A549 (cell line): ENCODE measurements around the genes LLGL2, SMIM6 and H3-3B.

DNA sequence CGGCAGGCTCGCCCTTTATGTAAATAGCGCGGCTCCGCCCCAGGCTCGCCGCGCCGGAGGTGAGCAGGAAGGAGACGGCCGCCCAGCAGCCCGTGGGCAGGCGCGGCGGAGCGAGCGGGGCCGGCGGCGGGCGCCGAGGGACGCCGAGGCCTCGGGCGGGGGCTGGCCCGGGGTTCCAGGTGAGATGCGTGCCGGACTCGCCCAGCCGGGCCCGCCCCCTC lies at the start of gene LLGL2:
LLGL2 (plus strand) TSS at position 51 of the 221 bp plus-strand sequence.
- PRO-cap: bidirectional peak, plus-strand start at position 73 of the sequence, minus-strand start outside the sequence
CAGE:
- cytosol, long polyA plus RNA: no peak
- long polyA plus RNA: no peak
- nucleus, long polyA plus RNA: no peak

DNA sequence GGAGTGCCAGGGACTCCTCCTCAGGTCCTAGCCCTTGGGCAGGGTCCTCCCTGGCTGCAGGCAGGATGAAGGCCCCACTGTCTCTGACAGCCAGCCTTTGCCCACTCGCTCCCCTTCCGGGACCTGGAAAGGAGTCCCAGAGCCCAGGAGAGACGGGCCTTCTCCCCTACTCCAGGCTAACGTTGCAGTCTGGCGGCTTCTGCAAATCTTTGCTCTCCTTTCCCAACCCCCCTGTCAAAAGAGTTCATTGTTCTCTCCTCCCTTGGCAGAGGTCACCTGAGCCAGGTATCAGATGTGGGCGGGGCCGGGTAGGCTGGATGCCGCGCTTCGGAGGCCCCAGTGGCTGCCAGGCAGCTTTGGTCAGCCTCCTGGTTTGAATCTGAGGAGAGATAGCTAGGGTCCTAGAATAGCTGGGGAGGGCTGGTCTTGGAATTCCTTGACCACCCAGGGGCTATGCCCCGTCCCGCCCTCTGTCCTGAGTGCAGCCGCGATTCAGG lies 24.3 kb downstream of the LLGL2 start:
- PRO-cap: no peak
CAGE:
- cytosol, long polyA plus RNA: no peak
- long polyA plus RNA: no peak
- nucleus, long polyA plus RNA: no peak

DNA sequence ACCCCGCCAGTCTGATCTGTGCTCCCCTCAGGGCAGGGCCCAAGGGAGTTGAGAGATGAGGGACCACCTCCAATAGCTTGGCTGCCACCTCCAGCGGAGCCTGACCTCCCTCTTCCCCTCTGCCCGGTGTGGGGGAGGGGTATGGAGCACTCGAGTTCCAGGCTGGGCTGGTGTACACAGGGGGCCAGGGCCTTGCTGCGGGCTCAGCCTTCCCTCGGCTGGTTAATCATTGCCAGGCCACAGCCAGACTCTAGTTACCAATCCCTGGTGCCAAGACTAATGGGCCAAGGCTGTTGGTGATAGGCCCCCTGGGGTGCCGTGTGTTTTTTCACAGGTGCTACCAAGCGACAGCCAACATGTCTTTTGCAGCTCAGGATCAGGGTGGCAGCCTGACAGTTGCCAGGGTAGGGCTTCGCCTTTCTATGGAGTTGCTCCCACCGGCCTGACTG lies 30.1 kb upstream of the MYO15B start:
- PRO-cap: no peak
CAGE:
- cytosol, long polyA plus RNA: no peak
- long polyA plus RNA: no peak
- nucleus, long polyA plus RNA: no peak

GRCh38 chr17:75639304-75639796 lies 6.1 kb downstream of the SMIM5 start:
- PRO-cap: no peak
CAGE:
- cytosol, long polyA plus RNA: no peak
- long polyA plus RNA: no peak
- nucleus, long polyA plus RNA: no peak

DNA sequence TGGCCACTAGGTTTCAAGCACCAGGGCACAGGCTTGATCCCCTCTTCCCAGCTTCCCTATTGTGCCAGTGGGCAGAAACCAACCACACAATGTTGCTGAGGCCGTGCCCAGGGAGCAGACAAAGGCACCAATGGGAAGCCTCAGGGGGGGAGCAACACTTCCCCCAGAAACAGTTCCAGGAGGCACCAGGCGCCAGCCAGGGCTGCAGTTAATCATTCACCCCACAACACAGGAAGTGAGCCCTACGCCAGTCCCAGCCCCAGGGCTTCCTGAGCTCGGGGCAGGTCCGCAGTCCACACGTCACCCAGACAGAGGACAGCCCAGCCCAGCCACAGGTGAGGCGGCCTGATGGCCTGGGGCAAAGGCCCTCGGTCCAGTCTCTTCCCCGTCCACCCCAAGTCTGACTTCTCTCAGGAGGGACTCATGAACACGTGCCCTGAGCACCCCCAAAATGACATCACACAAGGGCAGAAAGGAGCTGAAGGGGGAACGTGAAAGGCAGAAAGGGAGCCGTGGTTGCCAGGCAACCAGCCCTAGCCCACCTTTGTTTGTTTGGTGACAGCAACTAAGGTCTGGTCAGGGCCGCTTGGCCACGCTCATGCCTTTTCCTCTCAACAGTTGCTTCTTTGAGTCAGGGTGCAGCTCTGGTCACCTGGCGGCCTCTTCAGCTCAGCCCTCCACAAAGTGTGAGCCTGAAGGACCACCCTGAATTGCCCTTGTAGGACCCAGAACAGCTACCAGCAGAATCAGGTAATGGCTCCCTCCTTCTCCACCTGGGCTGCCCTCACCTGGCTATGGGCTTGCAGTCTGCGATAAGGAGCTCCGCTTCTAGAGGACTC lies at the start of gene SMIM6:
SMIM6 (plus strand) TSS at position 215 of the 839 bp plus-strand sequence.
- PRO-cap: no peak
CAGE:
- cytosol, long polyA plus RNA: start-site peak on the plus strand centred at position 267 of the sequence, 91 bp wide, 403 and 684 reads in 2 replicates
- long polyA plus RNA: start-site peak on the plus strand centred at position 287 of the sequence, 52 bp wide, 181 and 71 reads in 2 replicates
- nucleus, long polyA plus RNA: start-site peak on the plus strand centred at position 284 of the sequence, 57 bp wide, 217 and 167 reads in 2 replicates

- PRO-cap: no peak
CAGE:
- cytosol, long polyA plus RNA: no peak
- long polyA plus RNA: no peak
- nucleus, long polyA plus RNA: no peak
Observed at GRCh38 chr17:75666796-75666967, 272 bp downstream of the RECQL5 start.

DNA sequence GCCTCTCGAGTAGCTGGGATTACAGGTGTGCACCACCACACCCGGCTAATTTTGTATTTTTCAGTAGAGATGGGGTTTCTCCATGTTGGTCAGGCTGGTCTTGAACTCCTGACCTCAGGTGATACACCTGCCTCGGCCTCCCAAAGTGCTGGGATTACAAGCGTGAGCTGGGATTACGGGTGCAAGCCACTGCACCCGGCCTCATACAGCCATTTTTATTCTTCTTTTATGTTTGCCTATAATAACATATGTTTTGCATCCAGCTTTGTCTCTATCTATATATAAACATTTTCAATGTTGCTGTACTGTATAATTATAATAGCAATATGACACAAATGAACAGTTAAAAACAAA lies 15.1 kb downstream of the SAP30BP start:
- PRO-cap: no peak
CAGE:
- cytosol, long polyA plus RNA: no peak
- long polyA plus RNA: no peak
- nucleus, long polyA plus RNA: no peak

- PRO-cap: no peak
CAGE:
- cytosol, long polyA plus RNA: no peak
- long polyA plus RNA: no peak
- nucleus, long polyA plus RNA: no peak
Observed at GRCh38 chr17:75691780-75692410, 24.8 kb downstream of the SAP30BP start.

GRCh38 chr17:75692411-75693036 lies 25.4 kb downstream of the SAP30BP start:
- PRO-cap: no peak
CAGE:
- cytosol, long polyA plus RNA: no peak
- long polyA plus RNA: no peak
- nucleus, long polyA plus RNA: no peak

DNA sequence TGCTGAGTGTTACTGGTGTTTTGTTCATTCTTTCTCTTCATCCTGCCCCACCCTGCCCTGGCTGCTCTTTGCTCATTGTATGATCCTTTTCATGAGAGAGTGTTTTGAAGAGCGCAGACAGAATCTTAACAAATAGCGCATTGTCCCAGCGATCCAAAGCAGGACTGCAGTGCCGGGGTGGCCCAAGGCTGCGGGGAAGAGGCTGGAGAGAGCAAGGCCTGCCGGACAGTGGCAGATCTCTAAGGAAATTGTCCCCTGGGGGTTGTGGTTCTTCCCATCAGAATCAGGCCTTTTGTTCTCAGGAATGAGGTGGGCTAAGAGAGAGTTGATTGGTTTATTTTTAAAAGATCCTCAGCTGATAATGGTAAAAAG lies 23.3 kb upstream of the ITGB4 start:
- PRO-cap: no peak
CAGE:
- cytosol, long polyA plus RNA: no peak
- long polyA plus RNA: no peak
- nucleus, long polyA plus RNA: no peak

- PRO-cap: no peak
CAGE:
- cytosol, long polyA plus RNA: no peak
- long polyA plus RNA: no peak
- nucleus, long polyA plus RNA: no peak
Observed at GRCh38 chr17:75755529-75756006, 9.4 kb downstream of the GALK1 start.

- PRO-cap: no peak
CAGE:
- cytosol, long polyA plus RNA: no peak
- long polyA plus RNA: no peak
- nucleus, long polyA plus RNA: no peak
Observed at GRCh38 chr17:75756243-75757270, 8.4 kb downstream of the GALK1 start.

DNA sequence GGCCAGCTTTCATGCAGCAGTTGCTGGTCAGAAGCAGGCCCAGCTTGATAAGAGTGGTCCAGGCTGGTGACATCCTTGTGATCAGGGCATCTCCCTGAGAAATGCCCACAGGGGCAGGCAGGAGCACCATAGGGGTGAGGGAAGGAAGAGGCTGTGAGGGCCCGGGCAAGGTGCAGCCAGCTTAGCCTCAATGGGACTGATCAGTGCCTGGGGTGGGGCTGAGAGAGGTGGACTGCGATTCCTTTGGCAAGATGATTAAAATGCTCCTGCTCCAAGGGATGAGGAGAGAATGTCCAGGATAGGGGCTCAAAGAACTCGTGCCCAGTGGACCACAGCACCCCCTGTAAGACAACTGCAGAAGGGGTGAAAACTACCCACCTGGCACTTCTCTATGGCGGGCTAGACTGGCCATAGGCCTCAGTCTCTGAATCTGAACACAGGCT lies 5.0 kb downstream of the H3-3B start:
- PRO-cap: no peak
CAGE:
- cytosol, long polyA plus RNA: no peak
- long polyA plus RNA: no peak
- nucleus, long polyA plus RNA: no peak

GRCh38 chr17:75779656-75780010 lies at the start of gene H3-3B:
TSS of gene H3-3B (minus strand) at chr17:75779779.
- PRO-cap: bidirectional peak, plus-strand start at chr17:75780119, minus-strand start at chr17:75779778
CAGE:
- cytosol, long polyA plus RNA: start-site peak on the minus strand at chr17:75779770-75779776, 54 and 31 reads in 2 replicates
- long polyA plus RNA: no peak
- nucleus, long polyA plus RNA: no peak

GRCh38 chr17:75809420-75809798 lies 24.8 kb downstream of the UNK start:
- PRO-cap: no peak
CAGE:
- cytosol, long polyA plus RNA: no peak
- long polyA plus RNA: no peak
- nucleus, long polyA plus RNA: no peak

DNA sequence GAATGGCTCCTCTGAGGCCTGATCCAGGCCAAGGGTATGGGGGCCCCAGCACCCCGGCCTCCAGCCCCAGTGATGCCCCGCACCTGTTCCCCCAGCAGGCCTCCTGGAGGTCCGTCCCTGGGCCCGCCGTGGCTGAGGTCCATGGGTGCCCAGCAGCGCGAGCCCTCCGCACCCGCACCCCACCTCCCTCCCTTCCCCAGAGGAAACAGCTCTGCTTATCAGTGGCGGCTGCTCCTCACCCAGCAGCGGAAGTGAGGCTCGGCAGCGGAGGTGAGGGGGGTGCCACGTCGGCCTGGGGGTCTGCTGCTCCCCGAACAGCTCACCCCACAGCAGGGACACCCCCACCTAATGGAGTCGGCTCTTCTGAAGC lies 639 bp downstream of the UNC13D start:
- PRO-cap: no peak
CAGE:
- cytosol, long polyA plus RNA: no peak
- long polyA plus RNA: no peak
- nucleus, long polyA plus RNA: no peak

GRCh38 chr17:75875098-75875687 lies 3.2 kb downstream of the TRIM47 start:
- PRO-cap: no peak
CAGE:
- cytosol, long polyA plus RNA: no peak
- long polyA plus RNA: no peak
- nucleus, long polyA plus RNA: no peak

DNA sequence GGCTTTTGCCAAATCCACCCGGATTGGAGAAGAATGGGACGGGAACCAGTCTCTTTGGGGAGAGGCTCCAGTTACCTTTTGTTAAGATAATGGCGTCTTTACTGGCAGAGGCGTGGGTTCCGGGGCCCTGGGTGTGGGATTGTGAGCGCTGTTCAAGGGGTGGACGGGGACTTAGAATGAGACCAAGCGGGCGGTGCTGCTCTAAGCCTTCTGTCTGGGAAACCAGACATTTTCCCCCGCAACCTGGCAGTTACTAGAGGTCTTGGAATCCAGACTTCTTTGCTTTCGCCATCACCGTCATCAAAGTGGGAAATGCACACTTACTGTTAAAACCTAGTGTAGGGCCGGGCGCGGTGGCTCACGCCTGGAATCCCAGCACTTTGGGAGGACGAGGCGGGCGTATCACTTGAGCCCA lies 680 bp downstream of the TEN1 start:
- PRO-cap: no peak
CAGE:
- cytosol, long polyA plus RNA: no peak
- long polyA plus RNA: no peak
- nucleus, long polyA plus RNA: no peak

DNA sequence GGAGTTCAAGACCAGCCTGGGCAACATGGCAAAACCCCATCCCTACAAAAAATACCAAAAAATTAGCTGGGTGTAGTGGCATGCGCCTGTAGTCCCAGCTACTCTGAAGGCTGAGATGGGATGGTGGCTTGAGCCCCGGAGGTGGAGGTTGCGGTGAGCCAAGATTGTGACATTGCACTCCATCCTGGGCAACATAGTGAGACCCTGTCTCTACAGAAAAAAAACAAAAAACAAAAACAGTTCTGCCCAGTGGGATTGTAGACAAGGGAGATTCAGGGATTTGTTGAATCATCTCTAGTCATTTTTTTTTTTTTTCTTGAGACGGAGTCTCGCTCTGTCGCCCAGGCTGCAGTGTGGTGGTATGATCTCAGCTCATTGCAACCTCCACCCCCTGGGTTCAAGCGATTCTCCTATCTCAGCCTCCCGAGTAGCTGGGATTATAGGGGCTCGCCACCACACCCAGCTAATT lies 1.1 kb downstream of the TEN1 start:
- PRO-cap: no peak
CAGE:
- cytosol, long polyA plus RNA: no peak
- long polyA plus RNA: no peak
- nucleus, long polyA plus RNA: no peak

- PRO-cap: bidirectional peak, plus-strand start at chr17:76000313, minus-strand start at chr17:76000050
CAGE:
- cytosol, long polyA plus RNA: no peak
- long polyA plus RNA: no peak
- nucleus, long polyA plus RNA: no peak
Observed at GRCh38 chr17:75999770-76000738, 601 bp upstream of the CDK3 start.